Esophagus muscularis mucosa (tissue), 4 donors: ENCODE measurements around the genes CLMN and SYNE3.

- PRO-cap = no peak
- RAMPAGE, long total RNA, 4 experiments = no peak in any of the 4 experiments
These were observed 7.3 kb downstream of the ASB2 start for GRCh38 chr14:93968956-93969489.

- PRO-cap = no peak
- RAMPAGE, long total RNA, 4 experiments = no peak in any of the 4 experiments
These were observed 6.9 kb downstream of the ASB2 start for GRCh38 chr14:93969490-93969791.

DNA sequence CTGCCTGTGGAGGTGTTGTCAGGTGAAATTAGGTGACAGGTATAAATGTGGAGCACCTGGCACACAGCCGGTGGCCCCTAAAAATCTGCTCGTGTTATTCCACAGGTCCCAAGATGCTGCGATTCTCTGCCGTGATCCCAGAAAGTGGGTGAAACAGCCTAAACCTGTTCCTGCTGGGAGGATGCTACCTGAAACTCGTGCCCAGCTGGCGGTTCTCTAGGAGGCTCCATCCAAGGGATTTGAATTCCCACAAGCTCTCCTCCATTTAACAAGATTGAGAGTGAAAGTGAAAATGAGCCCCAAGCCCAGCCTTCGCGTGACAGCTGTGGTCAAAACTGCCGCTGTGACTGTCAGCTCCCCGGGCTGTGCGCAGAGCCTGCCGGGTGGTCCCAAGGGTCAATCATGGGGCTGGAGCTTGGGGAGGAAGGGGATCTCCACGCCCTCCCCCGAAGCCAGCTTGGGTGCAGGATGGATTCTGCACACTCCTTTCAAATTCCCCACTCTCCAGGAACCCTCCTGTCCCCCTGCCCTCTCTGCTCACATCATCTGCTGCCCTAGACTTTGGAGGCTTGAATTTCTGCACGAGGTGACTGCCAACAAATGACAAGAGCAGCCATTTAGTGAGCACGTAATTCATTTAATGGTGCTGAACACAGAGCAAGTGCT, 5.4 kb downstream of the ASB2 start:
- PRO-cap = no peak
- RAMPAGE, long total RNA, 4 experiments = no peak in any of the 4 experiments

GRCh38 chr14:93987361-93988162, 9.5 kb upstream of the CCDC197 start:
- PRO-cap = no peak
- RAMPAGE, long total RNA, 4 experiments = no peak in any of the 4 experiments

DNA sequence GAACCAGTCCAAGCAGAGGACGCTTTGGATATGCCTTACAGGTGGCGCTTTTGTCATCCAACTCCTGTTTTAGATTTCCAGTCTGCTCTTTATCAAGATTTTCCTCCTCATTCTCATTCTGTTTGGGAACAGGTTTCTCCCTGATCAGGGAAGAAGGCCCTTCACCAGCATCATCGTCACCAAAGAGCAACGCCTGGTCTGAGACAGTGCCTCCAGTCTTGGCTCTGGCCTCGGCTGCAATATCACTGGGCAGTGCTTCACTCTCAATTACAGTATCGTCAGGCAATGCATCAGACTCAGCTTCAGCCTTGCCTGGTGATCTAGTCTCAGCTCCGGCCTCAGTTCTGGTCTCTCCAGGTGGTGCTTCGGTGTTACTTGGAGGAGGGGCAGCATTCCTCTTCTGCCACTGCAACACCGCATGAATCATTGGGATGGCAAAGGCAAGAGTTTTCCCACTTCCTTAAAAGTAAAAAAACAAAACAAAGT, 18.8 kb downstream of the DDX24 start:
- PRO-cap = no peak
- RAMPAGE, long total RNA, 4 experiments = no peak in any of the 4 experiments

DNA sequence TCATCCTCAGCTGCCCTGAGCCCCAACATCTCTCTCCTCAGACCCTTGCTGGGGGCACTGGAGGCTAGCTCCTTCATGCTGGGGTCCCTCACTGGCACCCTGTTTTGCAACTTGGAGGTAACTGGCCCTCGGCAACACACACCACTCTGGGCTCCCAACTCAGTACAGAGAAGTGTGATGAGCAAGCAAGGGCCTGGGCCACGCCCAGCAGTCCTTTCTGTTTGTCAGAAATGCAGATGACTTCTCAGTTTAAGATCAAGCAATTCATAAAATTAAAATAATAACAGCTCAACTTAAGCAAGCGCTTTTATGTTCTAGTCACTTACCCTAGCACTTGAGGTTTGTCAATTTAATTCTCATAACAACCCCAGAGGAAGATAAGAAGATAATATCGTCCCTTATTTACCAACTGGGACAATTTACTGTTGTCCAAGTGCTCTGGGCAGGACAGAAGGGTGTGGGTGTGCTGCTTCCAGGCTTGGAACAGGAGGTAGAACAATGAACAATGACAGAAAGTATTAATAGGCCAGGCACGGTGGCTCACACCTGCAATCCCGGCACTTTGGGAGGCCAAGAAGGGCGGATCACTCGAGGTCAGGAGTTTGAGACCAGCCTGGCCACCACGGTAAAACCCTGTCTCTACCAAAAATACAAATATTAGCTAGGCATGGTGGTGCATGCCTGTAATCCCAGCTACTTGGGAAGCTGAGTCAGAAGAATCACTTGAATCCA, 16.5 kb downstream of the IFI27L2 start:
- PRO-cap = unidirectional peak, minus-strand start at position 497 of the sequence
- RAMPAGE, long total RNA, 4 experiments = no peak in any of the 4 experiments

GRCh38 chr14:94277132-94277751, 15.8 kb downstream of the SERPINA10 start:
- PRO-cap = no peak
- RAMPAGE, long total RNA, 4 experiments = no peak in any of the 4 experiments

GRCh38 chr14:94394612-94395370, 6.4 kb upstream of the SERPINA1 start:
- PRO-cap = unidirectional peak, minus-strand start at chr14:94394723
- RAMPAGE, long total RNA, 4 experiments = no peak in any of the 4 experiments

- PRO-cap = no peak
- RAMPAGE, long total RNA, 4 experiments = no peak in any of the 4 experiments
These were observed 748 bp downstream of the SERPINA11 start for GRCh38 chr14:94451872-94452231.

GRCh38 chr14:94601804-94602641, 10.2 kb upstream of the SERPINA3 start:
- PRO-cap = bidirectional peak, plus-strand start at chr14:94602195, minus-strand start at chr14:94602060
- RAMPAGE, long total RNA, 4 experiments = no peak in any of the 4 experiments

- PRO-cap = no peak
- RAMPAGE, long total RNA, 4 experiments = no peak in any of the 4 experiments
These were observed 11.4 kb downstream of the DICER1 start for GRCh38 chr14:95145805-95146383.

DNA sequence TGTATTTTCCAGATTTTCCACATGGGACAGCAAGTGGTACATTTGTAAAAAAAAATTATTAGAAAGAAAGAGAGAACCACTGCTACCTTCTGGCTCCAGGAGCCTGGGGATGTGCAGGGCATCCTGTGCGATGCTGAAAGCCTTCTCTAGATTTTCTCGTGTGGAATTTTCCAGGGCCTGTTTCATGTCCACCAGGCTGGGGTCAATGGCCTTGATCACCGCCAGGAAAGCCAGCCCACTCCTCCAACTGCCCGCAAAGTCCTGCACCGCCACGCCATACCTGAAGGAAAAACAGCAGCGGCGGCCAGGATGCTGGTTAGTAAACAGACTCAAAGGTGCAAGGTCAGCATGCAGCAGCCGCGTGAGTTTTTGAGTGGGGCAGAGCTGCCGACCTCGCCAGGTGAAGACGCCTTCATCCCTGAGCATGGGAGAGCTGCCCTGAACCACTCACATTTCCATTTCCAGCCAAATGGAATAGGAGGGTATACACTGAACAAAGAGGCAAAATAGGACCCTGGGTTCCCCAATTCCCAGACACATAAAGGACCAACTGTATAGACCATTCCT, 53.4 kb upstream of the DICER1 start:
- PRO-cap = no peak
- RAMPAGE, long total RNA, 4 experiments = no peak in any of the 4 experiments

- PRO-cap = no peak
- RAMPAGE, long total RNA, 4 experiments = no peak in any of the 4 experiments
These were observed 76.4 kb upstream of the DICER1 start for GRCh38 chr14:95233453-95234349.

- PRO-cap = no peak
- RAMPAGE, long total RNA, 4 experiments = no peak in any of the 4 experiments
These were observed 54.2 kb downstream of the CLMN start for GRCh38 chr14:95265180-95266146.

DNA sequence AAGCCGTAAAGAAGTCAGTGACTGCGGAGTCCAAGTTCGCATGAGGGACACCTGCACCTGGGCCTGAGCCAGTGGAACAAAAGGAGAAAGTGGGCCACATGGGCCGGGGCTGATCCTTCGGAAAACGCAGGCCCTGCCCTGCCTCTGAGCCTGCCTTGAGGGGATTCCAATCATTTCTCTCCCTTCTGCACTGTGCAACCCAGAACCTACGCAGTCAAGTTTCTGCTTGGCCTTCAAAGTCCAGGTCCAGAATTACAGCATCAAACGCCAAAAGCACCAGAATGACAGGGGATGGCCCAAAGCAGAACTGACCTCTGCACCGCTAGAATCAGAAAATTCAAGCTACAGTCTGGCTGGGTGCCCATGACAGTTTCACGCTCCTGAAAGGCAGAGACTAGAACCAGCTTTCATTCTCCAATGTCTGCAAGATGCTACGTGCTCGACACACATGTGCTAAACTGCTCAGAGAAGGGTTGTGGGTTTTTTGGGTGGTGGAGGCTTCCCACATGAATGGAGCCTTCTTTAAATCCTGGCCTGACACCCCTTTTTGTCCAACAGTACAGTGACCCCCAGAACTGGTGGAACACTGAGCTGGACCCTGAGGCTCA, 4.1 kb downstream of the CLMN start:
- PRO-cap = no peak
- RAMPAGE, long total RNA, 4 experiments = start-site peak on the minus strand in 1 of 4 experiments, centred at position 278 of the sequence, 5 reads per replicate

- PRO-cap = bidirectional peak, plus-strand start at chr14:95319999, minus-strand start at chr14:95319900
- RAMPAGE, long total RNA, 4 experiments = start-site peak on the minus strand in 1 of 4 experiments, at chr14:95319799-95319857 at its widest, 20 reads per replicate
These were observed at the start of gene CLMN for GRCh38 chr14:95319685-95320573. TSS of gene CLMN (minus strand) at chr14:95319908.

DNA sequence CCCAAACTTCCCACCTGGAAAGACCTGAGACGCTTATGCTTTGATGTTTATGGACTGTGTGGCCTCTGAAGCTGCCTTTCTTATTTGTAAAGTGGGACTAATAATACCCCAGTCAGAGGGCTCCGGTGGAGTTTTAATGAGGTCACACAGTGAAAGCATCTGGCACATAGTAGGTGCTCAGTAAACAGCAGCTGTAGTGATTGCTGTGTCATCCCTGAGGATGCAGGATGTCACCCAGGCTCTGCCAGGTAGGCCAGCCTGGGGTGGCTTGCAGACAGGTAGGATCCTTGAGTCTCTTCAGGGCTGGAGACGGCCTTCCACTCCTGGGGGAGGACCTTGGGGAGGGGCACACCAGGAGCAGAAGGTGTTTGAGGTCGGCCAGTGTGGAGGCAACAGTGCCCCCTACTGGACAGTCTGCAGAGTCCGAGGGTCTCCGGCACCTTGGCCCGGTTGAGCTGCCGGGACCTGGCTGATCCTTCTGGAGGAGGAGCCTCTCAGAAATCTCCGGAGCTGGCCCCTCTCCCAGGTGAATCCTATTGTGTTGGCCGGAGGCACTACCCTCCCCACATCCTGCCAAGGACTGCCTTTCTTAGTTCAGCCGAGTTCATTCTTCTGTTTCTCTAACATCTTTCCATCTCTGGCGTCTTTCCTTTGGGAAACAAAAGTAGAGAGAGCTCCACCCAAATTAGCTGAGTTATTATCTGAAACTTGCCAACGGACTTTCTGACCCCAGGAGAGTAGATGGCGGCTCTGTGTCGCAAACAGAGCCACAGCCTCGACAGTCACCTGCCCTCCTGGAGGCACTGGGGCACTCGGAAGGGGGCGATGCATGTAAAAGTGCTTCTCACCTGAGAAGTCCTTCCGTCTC, 41.8 kb upstream of the CLMN start:
- PRO-cap = no peak
- RAMPAGE, long total RNA, 4 experiments = no peak in any of the 4 experiments

- PRO-cap = bidirectional peak, plus-strand start at chr14:95389896, minus-strand start at chr14:95389644
- RAMPAGE, long total RNA, 4 experiments = no peak in any of the 4 experiments
These were observed 70.0 kb upstream of the CLMN start for GRCh38 chr14:95389494-95390227.

- PRO-cap = bidirectional peak, plus-strand start at chr14:95516778, minus-strand start at chr14:95516650
- RAMPAGE, long total RNA, 4 experiments = start-site peak on the minus strand in 3 of 4 experiments, at chr14:95516624-95516663 at its widest, 121 to 225 reads per replicate
These were observed at the start of gene SYNE3 for GRCh38 chr14:95516436-95517045. TSS of gene SYNE3 (minus strand) at chr14:95516650.

DNA sequence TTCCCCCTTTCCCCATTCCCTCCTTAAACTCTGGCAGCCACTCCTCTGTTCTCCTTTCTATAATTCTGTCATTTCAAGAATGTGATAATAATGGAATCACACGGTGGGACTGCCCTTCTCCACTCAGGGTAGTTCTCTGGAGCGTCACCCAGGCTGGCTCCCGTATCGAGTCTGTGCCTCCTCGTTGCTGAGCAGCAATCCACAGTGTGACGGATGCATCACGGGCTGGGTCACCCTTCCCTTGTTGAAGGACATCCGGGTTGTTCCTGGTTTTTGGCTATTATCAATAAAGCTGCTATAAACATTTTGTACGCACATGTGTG, 5.7 kb upstream of the SYNE3 start:
- PRO-cap = no peak
- RAMPAGE, long total RNA, 4 experiments = no peak in any of the 4 experiments